Cytotoxic T cell (primary cell): ENCODE results near the genes EPB41L5 and INHBB.

GRCh38 chr2:118186050-118186825 lies 98.0 kb downstream of the INSIG2 start:
- PRO-cap, 2 experiments: peak in 2 of 2 experiments; most common plus-strand start chr2:118186453 (in 1); most common minus-strand start chr2:118186269 (in 1)

DNA sequence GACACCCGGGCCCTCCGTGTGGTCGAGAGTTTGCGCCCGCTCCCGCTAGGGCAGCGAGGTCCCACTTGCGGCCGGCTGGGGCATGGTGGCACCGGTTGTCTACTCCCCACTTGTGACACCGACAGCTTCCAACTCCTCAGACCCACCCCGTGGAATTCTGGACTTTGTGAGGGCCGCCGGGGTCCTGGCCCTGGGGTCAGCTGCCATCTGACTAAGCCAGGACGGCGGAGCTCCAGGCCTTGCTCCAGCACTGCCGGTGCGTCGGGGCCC lies 10.0 kb upstream of the EN1 start:
- PRO-cap, 2 experiments: peak in 1 of 2 experiments; most common minus-strand start position 159 of the sequence (in 1)

DNA sequence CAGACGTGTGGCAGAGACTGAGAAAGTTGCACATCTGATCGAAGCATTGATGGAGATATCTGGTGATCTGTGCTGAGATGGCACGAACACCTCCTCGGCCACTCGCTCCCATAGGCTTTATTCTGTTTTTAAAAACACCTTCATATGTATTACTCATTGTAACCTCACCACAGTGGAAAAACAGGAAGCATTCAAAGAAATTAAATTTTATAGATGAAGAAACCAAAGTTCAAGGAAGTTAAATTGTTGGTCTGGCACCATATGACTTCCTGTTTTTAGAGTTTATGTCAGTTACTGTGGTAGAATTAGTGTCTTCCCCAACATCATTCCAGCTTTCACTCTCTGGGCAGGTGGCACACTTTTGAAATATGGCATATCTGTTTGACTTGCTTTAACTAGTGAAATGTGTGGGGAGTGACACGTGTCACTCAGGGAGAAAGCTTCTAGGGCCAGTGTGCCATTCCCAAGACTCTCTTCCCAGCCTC lies 39.2 kb upstream of the MARCO start:
- PRO-cap, 2 experiments: no peak in any of the 2 experiments

- PRO-cap, 2 experiments: no peak in any of the 2 experiments
Measured at GRCh38 chr2:119366505-119366683, 240 bp downstream of the C2orf76 start.

- PRO-cap, 2 experiments: no peak in any of the 2 experiments
Measured at GRCh38 chr2:119430640-119430963, 1.1 kb upstream of the TMEM37 start.

DNA sequence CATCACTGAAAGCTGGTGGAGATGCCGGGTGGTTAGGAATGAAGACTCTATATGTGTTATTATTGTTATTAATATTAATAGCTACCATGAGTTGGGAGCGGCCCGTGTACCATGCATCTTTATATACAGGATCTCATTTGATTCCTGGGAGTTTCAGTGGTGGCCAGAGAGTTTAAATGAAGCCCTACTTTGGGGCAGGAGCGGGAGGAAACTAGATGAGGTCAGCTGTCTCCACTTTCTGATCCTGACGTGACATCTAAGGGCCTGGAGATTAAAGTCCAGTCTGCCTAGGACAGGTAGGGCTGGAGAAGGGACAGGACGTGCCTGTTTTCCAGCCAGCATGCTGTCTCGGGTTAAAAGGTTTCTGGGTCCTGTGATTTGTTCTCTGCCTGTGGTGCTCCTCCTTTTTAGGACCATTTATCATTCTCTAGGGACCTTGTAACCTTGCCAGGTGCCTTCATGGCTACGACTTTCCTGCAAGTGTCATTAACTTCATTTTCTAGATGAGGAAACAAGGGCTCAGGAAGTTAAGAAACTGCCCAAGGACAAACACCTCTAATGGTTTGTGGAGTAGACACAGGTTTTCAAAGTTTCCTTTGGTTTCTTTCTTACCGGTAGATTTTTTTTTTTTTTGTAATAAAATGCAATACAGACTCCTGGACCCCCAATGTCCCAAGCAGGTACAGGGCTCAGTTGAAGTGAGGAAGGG lies 2.3 kb downstream of the TMEM37 start:
- PRO-cap, 2 experiments: no peak in any of the 2 experiments

DNA sequence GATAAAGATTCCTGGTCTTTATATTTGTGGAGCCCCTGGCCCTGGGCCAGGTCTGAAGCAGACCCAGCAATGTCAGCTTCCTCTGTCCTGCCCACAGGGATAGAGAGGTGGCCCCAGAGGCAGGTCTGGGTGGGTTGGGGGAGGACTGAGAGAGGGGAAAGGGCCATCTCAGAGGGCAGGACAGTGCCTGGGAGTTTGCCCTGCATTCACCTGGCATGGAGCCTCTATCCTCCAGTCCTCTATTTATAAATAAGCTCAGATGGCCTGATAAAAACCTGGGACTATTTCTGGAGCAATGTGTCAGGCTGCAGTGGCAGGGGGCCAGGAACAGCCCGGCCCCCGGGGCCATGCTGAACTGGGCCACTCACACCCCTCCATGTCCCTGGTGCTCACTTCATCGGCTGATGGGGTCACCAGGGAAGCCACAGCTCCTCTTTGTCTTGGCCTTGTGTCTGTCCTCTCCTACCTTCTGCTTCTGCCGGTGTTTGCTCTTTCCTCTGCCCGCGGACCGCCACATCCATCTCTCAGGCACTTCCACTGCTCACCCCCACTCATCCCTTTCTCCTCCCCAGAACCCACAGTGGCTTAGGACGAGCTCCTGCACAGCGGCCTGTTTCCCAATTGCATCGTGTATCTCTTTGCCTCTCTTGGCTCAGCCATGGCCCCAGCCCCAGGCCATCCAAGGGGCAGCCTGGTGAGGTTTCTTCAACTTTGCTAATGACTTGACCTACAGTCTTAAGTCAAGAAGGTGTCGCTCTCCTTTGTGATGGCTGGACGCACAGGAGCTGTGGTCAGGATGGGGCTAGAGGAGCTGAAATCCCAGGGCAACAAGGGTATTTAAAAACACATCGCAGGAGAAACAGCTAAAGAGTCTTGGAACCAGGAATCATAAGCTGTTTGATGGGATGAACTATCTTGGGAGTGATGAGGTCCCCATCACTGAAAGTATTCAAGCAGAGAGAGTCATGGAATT lies 38.7 kb downstream of the SCTR start:
- PRO-cap, 2 experiments: no peak in any of the 2 experiments

DNA sequence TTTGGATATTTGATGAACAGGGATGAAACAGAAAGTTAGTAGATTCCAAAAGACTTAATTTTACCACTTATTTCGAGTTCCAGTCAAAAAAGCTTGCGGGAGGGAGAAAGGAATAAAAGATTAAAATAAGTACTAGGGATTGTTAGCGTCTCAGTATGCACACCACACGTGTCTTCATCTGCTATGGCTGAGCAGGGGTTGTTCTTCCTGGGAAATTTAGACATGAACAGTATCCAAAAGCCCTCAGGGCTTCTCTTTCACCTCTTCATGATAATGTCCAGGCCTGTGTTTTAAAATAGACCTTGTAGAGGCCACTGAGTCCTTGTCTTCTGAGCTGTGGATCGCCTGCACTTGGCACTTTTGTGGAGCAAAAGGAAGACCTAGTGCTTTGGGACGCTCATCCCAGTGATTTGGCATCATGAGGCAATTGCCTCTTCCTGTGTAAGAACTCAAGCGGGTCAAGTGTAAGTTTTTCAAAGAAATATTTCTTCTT lies 52.4 kb downstream of the CFAP221 start:
- PRO-cap, 2 experiments: no peak in any of the 2 experiments

- PRO-cap, 2 experiments: no peak in any of the 2 experiments
Measured at GRCh38 chr2:119699981-119700529, 21.1 kb downstream of the TMEM177 start.

GRCh38 chr2:119701456-119701997 lies 22.5 kb downstream of the TMEM177 start:
- PRO-cap, 2 experiments: no peak in any of the 2 experiments

GRCh38 chr2:119892943-119894042 lies 119.6 kb upstream of the EPB41L5 start:
- PRO-cap, 2 experiments: no peak in any of the 2 experiments

GRCh38 chr2:119901329-119901905 lies 111.5 kb upstream of the EPB41L5 start:
- PRO-cap, 2 experiments: no peak in any of the 2 experiments

GRCh38 chr2:120012529-120013616 lies at the start of gene EPB41L5:
Gene EPB41L5, plus strand, starts transcription at chr2:120013077.
- PRO-cap, 2 experiments: peak in 2 of 2 experiments; most common plus-strand start chr2:120013058 (in 1); most common minus-strand start chr2:120012975 (in 1)

DNA sequence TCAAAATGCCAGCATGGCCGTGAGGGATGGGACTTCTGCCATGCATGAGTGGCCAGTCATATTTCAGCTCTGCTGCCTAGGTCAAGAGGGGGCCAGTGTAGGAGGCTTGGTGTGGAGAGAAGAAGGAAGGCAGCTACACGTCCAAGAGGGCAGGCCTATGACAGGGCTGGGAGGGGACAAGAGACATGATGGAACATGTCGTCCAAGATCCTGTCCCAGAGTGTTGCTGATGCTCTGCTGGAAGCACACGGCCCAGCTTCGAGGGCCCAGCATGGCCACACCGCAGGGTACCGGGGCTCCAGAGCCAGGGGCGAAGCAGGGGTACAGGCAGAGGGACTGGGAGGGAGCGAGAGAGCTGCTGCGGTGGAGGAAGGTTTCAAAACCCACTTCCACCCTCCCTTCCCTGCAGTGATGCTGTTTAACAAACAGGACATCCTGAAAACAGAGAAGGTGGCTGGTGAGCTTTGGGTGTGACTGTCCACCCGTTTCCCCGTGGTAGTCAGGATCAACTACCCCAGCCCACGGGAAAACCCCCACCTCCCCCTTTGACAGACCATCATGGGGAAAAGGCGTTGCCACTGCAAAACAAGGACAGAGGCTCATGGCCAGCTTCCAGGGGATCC lies 13.1 kb downstream of the TMEM185B start:
- PRO-cap, 2 experiments: no peak in any of the 2 experiments

- PRO-cap, 2 experiments: no peak in any of the 2 experiments
Measured at GRCh38 chr2:120261326-120262021, 8.8 kb downstream of the RALB start.

- PRO-cap, 2 experiments: no peak in any of the 2 experiments
Measured at GRCh38 chr2:120345644-120346547, at the start of gene INHBB. Gene INHBB, plus strand, starts transcription at chr2:120346136.

DNA sequence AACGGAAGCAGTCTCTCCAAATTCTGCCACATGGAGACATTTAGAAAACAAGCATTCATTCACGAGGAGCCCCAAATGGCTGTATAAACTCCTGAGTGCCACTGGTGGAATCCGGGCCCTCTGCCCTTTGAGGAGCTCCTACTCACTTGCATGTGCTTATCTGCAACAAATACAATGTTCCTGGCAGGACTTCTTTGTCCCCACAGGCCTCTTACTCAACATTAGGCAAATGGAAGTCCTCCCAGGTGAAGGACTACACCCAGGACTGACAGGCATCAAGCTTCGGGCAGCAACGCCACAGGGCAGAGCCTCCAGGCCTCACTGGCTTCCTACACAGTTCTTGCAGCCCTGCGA lies 187.1 kb upstream of the GLI2 start:
- PRO-cap, 2 experiments: no peak in any of the 2 experiments

DNA sequence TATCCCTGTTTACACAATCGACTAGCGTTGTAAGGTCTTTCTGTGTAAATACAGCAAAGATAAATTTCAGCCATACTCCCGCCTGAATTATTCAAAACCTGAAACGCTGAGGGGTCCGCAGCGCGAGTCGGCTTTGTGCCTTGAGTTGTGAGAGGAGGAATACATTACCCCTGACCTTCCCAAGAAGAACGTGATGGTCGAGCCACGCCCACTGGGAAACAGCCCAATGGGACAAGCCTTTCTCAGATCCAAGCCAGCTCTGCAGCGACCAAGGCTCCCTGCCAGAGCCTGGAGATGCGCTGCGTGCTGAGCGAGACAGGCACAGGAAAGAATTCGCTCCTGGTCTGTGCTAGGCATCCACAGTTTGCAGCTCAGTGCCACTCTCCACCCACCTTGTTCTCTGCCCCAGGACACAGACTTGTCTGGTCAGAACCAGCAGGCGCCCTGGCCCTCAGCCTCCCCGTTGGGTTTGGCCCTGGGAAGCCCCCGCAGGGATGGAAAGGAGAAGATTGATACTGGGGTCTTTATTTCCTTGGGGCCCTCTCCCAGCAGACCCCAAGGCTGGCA lies 74.1 kb upstream of the GLI2 start:
- PRO-cap, 2 experiments: no peak in any of the 2 experiments

- PRO-cap, 2 experiments: no peak in any of the 2 experiments
Measured at GRCh38 chr2:120868019-120868463, 132.4 kb downstream of the GLI2 start.

GRCh38 chr2:120919996-120920388 lies 184.3 kb downstream of the GLI2 start:
- PRO-cap, 2 experiments: no peak in any of the 2 experiments